LNCaP clone FGC (cell line): Measurements from ENCODE around the gene UBE2E3.

DNA sequence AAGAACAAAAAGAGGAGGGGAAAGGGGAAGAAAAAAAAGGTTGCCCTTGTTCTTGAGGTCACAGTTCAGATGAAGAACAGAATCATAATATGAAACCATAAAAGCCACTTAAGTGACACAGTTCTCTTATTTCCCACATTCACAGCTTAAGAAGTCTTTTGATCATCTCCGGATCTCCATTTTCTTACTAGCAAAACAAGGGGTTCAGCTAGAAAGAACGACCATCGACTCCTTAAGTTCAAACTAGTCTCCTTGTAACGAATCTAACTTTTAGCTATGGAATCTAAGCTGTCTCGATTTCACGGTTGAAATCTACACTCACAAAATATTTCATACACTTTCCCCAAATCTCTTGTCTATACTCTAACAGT lies 386.1 kb upstream of the HNRNPA3 start:
- RRBS, 2 experiments = no CpG with 5 or more reads among the region's 6 CpGs

DNA sequence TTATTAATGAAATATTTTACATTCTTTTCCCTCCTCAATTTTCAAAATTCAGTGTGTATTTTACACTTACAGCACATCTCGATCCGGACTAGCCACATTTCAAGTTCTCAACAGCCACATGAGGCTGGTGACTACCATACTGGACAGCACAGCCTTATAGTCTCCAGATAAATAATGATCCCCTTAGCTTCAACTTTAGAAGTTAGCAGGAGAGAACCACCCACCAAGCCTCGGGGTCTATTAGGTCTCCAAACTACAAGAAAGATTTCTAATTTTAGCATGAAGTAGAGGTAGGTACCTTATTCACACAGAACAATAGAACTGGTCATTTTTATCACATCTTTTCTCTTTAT lies 95.3 kb upstream of the HNRNPA3 start:
- RRBS, 2 experiments = no CpG with 5 or more reads among the region's 3 CpGs

- RRBS, 2 experiments = no CpG with 5 or more reads among the region's 3 CpGs
Measured at GRCh38 chr2:177222068-177222393, 9.4 kb downstream of the HNRNPA3 start.

DNA sequence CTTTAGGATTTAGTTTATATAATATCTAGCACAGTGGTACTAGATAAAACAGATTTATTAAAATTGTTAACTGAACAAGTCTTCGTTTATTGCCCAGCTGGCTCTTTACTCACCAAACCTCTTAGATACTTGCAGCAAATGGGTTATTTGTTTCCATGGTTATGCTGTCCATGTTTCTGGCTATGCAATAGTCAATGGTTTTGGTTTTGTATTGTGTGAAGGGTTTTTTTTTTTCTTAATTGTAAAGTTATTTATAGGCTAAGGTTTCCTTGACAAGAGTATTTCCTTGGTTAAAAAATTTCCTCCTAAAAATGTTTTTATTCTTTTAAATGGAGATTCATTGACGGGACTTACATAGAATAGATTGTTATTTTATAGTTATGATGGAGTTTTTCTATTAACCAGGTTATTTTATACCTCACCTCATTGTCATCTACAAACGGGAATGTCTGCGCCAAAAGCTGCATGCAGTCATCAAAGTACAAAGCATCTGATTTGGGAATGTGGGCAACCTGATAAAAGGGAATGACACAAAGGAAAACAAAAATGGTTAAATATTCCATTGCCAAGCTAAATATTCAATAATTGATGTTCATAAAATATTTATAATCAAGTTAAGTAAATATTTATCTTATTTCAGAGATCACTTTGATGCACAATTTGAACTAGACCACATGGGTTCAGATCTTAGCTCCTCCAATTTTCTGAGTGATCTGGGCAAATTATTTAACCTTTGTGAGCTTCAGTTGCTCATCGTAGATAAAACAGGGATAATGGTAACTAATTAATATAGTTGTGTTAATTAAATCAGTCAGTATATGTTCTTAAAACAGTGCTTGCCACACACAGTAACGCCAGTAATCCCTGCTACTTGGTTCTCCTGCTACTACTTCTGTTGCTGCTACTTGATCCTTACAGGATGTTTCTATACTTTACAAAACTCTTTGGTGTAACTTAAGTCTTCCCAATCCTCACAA lies 20.5 kb downstream of the HNRNPA3 start:
- RRBS, 2 experiments = no CpG with 5 or more reads among the region's 6 CpGs

GRCh38 chr2:177240607-177241414 lies 23.7 kb downstream of the NFE2L2 start:
- RRBS, 2 experiments = no CpG with 5 or more reads among the region's 2 CpGs

GRCh38 chr2:177396126-177396813 lies 3.7 kb downstream of the AGPS start:
- RRBS, 2 experiments = no CpG with 5 or more reads among the region's 4 CpGs

DNA sequence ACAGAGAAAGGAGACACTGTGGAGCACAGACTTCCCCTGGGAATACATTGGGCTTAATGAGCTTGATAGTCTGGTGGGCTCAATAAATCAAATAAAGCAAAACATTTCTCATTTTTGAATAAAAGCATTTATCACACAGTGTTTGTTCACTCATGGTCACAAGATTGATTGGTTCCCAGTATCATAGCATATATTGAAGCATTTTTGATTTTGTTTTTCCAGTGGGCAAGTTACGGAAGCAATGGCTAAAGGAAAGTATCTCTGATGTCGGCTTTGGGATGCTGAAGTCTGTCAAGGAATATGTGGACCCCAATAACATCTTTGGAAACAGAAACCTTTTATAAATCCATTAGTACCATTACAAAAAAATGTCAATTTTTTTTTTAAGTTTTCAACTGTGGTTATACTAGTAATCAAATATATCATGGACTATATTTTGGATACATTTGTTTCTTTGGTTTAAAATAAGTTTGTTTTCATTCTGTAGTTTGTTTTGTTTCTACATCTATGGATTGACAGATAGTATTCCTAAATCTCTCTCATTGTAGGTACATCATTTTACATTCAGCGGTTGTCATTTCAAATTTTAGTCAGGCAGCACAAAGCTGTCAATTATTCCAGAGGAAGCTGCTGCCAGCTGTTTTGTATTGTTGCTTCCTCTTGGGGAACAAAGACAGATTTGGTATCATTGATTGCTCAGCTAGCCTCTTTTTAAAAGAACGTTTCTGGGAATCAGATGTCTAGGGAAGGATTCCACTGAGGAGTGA lies 14.6 kb downstream of the TTC30B start:
- RRBS, 2 experiments = no CpG with 5 or more reads among the region's 4 CpGs

DNA sequence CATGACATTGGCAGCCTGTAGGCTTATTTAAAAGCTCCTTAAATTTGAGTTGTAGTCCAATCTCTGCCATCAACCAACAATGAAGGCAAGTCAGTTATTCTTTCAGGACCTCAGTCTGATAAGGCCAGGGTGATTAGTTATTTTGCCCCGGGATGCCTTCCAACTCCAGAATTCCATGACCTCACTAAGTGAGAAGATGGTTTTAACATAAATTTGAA lies 1.3 kb downstream of the PLEKHA3 start:
- RRBS, 2 experiments = no CpG with 5 or more reads among the region's 1 CpG

DNA sequence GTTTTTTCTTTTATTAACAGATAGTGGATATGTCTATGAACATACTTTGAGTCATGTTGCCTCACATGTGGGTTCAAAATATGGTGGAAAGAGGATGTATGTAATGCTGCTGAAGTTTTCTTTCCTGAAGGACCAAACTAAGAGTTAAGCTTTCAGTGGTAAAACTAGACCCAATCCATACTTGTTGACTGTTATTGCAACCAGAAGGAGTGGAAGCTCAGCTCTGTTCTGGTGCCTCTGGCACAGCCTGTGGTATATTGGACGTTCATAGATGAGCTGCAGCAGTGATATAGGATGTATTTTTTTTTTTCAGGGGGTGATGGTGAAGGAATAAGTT lies 125.8 kb downstream of the PLEKHA3 start:
- RRBS, 2 experiments = no CpG with 5 or more reads among the region's 1 CpG

GRCh38 chr2:178612102-178612540 lies 131.9 kb downstream of the PLEKHA3 start:
- RRBS, 2 experiments = no CpG with 5 or more reads among the region's 8 CpGs

DNA sequence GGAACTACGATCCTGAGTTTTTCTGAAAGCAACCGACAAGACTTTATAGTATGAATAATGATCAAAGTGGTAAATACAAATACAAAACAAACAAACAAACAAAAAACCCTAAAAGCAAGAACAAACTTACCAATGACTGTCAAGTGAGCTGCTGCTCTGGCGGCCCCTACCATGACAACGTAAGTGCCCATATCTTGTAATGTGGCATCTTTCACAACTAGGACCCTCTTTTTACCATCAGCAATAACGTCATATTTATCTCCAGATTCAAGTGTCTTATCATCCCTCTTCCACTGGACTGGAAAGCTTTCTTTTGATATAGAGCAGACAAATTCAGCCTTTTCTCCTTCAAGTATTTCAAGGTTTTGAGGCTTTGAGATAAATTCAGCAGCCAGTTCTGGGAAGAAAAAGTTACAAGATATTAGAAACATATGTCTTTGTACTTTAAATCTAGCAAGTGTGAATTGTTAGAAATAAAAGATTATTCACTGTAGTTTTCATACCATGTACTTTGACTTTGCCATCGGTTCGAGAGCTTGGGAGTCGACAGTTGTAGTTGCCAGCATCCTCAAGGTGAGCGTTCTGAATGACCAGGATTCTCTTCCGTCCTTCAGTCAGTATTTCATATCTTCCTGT lies 140.8 kb downstream of the PLEKHA3 start:
- RRBS, 2 experiments = no CpG with 5 or more reads among the region's 10 CpGs

- RRBS, 2 experiments = no CpG with 5 or more reads among the region's 8 CpGs
Measured at GRCh38 chr2:178767833-178768592, 39.2 kb downstream of the TTN start.

- RRBS, 2 experiments = no CpG with 5 or more reads among the region's 3 CpGs
Measured at GRCh38 chr2:178785599-178785881, 21.7 kb downstream of the TTN start.

DNA sequence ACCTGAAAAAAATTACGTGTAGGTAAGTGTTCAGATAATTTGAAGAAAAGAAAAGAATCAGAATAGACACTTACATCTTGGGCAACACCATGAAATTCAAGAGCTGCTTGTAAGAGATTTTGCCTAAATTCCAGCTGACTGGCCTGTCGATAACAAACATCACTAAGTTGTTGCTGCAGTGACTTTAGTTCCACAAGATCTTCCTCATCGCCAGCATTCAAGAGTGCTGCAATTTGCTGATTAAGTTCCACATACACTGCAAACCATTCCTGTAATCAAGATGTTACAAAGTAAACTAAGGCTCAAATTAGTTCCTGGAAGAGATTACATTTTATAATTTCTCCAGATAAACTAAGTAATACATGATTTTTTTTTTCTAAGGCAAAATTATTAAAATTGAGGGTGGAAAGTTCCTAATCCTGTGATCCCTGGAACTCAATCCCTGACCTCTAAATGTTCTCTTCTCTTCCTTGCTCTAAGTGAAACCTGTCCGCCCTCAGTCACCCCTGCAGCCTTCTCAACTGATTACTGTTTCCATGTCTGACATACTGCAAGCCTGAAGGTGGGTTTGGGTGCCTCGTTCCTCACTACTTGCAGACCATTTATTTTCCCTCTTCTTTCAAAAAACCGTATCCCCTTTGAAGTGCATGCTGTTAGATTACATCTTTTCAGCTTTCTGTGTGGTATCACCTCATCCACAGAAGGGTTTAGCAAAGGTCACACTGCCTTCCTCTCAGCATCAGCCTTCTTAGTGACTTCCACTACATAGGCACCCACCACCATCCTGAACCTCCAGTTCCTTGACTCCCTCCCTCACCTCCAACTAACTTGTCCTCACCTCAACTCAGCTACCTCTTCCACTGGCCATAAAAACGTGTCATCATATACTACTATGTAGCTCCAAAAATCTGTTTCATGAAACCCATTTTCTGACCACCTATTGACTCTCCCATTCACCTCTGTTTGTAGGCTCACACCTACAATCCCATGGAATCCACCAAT lies 74.7 kb upstream of the CCDC141 start:
- RRBS, 2 experiments = no CpG with 5 or more reads among the region's 7 CpGs

DNA sequence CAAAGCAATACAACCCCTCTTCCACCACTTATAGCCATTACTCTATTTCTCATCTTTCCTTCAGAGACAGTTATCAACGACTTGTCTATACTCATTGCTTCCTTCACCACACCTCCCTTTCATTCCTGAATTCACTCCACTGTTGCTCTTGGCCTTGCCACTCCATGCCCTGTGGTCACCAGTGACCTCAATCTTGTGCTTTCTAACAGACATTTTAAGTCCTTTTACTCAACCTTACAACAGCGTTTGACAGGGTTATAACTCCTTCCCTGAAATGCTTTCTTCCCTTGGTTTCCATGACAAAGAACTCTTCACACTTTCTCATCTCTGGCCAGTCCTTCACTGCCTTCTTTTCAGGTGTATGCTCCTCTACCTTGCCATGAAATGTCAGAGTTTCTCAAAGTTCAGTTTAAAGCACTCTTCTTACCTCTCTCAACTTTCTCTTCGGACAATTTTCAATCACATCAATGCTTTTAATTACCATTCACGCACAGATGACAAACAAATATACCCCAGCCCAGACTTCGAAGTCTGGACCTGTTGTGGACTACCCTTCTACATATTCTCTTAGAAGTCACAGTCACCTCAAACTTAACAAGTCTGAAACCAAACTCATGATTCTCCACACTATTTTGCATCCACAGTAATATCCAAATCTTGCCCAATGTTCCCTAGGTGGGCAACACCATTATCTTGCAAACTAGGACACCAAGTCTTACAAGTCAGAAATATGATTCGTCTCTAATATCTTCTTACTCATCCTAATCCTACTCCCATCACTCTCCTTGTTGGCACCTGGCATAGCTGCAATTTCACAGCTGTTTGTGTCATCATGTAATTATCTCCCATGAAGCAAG lies 90.9 kb upstream of the CCDC141 start:
- RRBS, 2 experiments = no CpG with 5 or more reads among the region's 6 CpGs

- RRBS, 2 experiments = no CpG with 5 or more reads among the region's 1 CpG
Measured at GRCh38 chr2:179238957-179239553, 25.6 kb downstream of the SESTD1 start.

GRCh38 chr2:180692264-180692758 lies 288.1 kb upstream of the UBE2E3 start:
- RRBS, 2 experiments = no CpG with 5 or more reads among the region's 9 CpGs

- RRBS, 2 experiments = no CpG with 5 or more reads among the region's 4 CpGs
Measured at GRCh38 chr2:180839636-180839835, 140.9 kb upstream of the UBE2E3 start.

DNA sequence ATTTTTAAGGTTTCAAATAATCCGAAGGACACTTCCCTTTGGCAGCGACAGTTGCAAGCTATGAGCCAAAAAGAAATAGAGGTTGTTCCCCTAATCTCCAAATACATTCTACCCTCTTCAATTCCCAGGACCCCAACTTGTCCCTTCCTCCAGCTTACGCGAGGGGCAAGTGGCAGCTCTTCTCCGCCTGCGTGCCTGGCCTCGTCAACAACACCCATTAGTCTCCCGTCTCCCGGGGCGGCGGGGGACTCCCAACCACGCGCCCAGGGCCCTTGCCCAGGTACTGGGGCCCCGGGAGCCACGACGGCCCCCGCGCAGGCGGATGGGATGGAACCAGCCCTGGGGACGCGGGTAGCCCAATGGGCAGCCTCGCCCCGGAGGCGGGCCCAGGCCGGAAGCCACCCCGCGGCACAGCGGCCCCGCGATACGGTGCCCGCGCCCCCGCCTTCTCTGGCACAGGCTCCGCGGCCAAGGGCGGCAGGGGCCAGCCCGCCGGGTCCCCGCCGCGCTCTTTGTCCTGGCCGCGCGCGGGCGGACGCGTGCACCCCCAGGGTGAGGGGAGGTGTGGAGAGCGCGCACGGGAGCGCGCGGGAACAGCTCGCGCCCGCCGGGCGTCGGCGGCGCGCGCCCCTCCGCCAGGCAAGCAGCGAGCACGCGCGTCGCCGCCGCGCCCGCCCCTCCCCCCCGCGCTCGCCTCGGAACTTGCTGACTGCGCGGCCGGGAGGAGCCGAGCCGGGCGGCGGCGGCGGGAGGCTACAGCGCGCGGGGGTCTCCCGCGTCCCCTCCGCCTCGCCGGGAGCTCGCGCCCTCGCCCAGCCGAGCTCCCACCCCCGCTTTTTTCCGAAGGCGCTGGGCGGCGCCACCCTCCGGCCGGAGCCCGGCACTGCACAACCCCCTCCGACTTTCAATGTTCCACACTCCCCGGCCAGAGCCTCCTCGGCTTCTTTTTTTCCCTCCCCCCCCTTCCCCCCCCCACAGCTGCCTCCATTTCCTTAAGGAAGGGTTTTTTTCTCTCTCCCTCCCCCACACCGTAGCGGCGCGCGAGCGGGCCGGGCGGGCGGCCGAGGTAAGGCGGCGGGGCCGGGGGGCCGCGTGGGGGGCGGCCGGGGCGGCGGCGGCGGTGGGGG lies at the start of gene UBE2E3:
Gene UBE2E3 (plus strand): TSS at position 698 of the 1,127 bp plus-strand sequence.
- RRBS, 2 experiments = 25 to 51% methylated on average over 55 to 64 of the region's 132 CpGs

- RRBS, 2 experiments = no CpG with 5 or more reads among the region's 6 CpGs
Measured at GRCh38 chr2:181312626-181313196, 144.5 kb upstream of the ITGA4 start.